ENCODE measurements around a stretch of chr1.

GRCh38 chr1:44542883-44543301 is 131.4 kb downstream of the TMEM53 start:
- PRO-cap: no peak
- RRBS, 2 experiments: 4 to 10% methylated on average over 4 to 6 of the region's 14 CpGs

DNA sequence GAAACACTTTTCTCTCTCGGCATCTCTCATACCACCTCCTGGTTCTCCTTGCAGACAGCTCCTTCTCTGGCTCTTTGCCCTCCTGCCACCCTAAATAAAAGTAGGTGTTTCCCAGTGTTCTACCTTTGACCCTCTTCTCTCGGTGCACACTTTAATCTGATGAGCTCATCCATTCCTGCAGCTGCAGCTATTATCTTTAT is 126.9 kb downstream of the TMEM53 start:
- PRO-cap: no peak
- RRBS, 2 experiments: no CpG with 5 or more reads among the region's 2 CpGs

- PRO-cap: no peak
- RRBS, 2 experiments: no CpG with 5 or more reads among the region's 5 CpGs
Measured at GRCh38 chr1:44679395-44679926, 4.9 kb downstream of the ARMH1 start.

DNA sequence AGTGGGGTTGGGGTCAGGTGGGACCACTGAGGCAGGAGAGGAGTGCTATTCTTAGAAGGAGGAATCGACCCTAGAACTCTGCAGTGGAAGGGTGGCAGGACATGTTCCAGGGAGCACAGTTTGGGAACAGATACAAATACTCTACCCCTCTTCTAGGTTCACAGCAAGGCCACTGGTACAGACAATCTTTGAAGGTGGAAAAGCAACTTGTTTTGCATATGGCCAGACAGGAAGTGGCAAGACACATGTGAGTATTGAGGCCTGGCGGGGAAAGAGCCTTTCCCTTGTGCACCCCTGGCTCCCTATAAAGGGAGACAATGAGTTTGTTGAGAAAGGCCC is 17.7 kb downstream of the KIF2C start:
- PRO-cap: no peak
- RRBS, 2 experiments: no CpG with 5 or more reads among the region's 2 CpGs

GRCh38 chr1:44778832-44779839 is 3.8 kb downstream of the RPS8 start:
- PRO-cap: no peak
- RRBS, 2 experiments: no CpG with 5 or more reads among the region's 10 CpGs

- PRO-cap: no peak
- RRBS, 2 experiments: 3 to 4% methylated on average over 50 of the region's 74 CpGs
Measured at GRCh38 chr1:44783649-44784777, 4.0 kb downstream of the BEST4 start.

DNA sequence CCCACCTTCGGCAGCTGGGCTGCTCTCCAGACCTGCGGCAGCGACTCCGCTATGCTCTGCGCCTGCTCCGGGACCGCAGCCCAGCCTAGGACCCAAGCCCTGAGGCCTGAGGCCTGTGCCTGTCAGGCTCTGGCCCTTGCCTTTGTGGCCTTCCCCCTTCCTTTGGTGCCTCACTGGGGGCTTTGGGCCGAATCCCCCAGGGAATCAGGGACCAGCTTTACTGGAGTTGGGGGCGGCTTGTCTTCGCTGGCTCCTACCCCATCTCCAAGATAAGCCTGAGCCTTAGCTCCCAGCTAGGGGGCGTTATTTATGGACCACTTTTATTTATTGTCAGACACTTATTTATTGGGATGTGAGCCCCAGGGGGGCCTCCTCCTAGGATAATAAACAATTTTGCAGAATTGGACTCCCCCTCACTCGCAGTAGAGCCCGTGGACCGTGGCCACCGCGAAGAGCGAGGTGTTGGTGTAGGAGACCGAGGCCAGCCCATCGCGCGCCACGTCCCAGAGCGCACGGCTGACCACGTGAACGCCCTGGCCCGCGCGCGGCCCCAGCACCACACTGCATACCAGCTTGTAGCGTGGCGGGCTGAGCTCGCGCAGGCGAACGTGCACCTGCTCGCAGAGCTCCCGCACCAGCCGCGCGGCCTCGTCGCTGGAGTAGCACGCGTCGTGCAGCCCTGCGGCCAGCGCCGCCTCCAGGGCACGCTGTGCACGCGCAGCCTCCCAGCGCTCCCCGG is 1.4 kb downstream of the DYNLT4 start:
- PRO-cap: no peak
- RRBS, 2 experiments: 86% methylated on average over 1 of the region's 54 CpGs; no CpG with 5 or more reads in 1 of the 2 experiments

- PRO-cap: unidirectional peak, plus-strand start at chr1:45206036
- RRBS, 2 experiments: 2% methylated on average over 22 of the region's 75 CpGs
Measured at GRCh38 chr1:45205407-45206233, 785 bp downstream of the ZSWIM5 start.

- PRO-cap: no peak
- RRBS, 2 experiments: no CpG with 5 or more reads among the region's 22 CpGs
Measured at GRCh38 chr1:45489981-45490615, 865 bp downstream of the TESK2 start.

DNA sequence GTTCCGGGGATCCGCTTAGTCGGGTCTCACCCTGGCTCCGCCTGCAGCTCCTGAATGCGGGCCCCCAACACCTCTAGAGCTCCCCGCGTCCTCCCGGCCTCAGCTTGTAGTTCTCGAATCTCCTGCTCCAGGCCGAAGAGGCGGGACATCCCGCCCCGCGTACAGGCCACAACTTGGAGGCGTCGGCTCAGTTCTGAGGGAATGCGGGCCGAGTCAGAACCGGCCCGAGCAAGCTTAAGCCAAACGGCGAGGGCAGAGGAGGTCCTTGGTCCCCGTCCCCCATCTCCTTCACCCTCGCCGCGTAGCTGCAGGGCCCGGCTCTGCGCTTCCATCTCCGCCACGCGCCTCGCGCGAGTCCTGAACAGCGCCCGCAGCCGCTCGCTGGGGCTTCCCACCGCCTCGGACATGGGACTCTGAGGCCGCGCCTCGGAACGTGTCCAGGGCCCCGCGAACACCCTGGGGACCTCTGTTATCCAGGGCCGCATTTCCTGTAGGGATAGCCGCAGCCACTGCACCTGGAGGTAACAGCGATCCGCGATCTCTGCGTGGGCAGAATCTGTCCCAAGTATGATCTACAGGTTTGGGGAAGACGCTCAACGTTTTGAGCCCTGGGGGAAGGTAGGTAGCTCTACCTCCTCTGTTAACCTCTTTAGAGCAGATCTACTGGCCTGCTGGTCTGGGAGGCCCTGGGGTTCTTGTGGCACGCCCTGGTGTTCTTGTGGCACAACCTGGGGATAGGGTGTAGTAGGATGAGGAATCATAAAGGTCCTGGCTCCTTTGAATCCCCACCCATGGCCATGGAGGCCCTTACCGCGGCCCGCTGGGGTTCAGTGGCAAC is 710 bp downstream of the CCDC17 start:
- PRO-cap: no peak
- RRBS, 2 experiments: 37 to 54% methylated on average over 7 to 17 of the region's 58 CpGs

- PRO-cap: no peak
- RRBS, 2 experiments: no CpG with 5 or more reads among the region's 1 CpG
Measured at GRCh38 chr1:45914119-45914838, 110.9 kb downstream of the MAST2 start.

GRCh38 chr1:45927131-45927677 is 123.8 kb downstream of the MAST2 start:
- PRO-cap: no peak
- RRBS, 2 experiments: no CpG with 5 or more reads among the region's 16 CpGs

DNA sequence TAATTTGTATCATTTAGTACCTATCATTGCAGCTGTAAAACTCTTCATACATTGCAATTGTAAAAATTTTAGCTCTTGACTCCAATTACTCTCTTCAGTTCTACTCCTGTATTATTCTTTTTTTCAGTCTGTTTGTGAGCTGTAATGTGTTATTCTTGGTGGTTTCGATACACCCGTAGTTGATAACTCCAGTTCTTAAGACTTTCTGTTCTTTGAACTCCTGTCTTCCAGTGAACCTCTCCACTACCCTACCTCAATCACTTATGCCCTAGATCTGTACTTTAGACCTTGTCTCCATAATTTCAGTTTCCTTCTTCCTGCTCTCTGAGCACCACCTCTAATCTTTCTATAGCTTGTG is 159.4 kb downstream of the PIK3R3 start:
- PRO-cap: no peak
- RRBS, 2 experiments: no CpG with 5 or more reads among the region's 2 CpGs

- PRO-cap: no peak
- RRBS, 2 experiments: no CpG with 5 or more reads among the region's 1 CpG
Measured at GRCh38 chr1:45973392-45974256, 158.8 kb downstream of the PIK3R3 start.

GRCh38 chr1:46034436-46035500 is 97.7 kb downstream of the PIK3R3 start:
- PRO-cap: no peak
- RRBS, 2 experiments: no CpG with 5 or more reads among the region's 29 CpGs

DNA sequence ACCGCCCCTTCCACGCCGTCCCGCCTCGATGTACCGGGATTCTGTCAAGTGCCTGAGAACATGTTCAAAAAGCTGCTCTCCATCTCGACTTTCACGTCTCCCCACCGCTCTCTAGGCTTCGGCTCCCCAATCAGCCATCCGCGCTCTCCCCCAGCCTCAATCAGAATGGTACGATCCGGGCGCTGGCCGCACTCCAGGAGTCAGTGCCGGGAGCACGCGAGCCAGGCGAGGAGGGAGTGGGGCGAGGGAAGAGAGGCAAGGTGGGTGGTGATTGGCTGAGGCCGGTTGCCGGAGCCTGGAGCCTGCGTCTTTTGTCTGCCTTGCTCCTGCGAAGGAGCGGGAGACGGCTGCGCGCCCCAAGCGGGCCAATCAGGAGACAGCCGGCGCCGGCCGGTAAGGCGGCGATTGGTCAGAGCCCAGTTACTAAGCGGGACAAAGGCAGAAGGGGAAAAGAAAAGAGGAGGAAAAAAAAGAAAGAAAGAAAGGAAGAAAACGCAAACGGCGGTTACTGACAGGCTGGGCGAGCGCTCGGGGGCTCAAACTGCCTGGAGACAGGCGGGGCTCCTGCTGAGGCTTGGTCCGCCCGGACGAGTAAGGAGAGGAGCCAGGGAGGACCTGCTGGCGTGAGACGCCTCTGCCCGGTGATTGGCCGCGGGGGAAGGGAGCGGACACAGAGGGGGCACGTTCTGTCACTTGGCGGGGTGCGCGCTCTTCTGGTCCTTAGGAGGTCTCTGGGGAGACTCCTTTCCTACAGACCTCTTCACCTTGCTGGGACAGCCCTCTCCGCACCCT is 517 bp upstream of the PIK3R3 start:
- PRO-cap: bidirectional peak, plus-strand start at position 482 of the sequence, minus-strand start at position 205 of the sequence
- RRBS, 2 experiments: 1 to 4% methylated on average over 22 of the region's 58 CpGs

DNA sequence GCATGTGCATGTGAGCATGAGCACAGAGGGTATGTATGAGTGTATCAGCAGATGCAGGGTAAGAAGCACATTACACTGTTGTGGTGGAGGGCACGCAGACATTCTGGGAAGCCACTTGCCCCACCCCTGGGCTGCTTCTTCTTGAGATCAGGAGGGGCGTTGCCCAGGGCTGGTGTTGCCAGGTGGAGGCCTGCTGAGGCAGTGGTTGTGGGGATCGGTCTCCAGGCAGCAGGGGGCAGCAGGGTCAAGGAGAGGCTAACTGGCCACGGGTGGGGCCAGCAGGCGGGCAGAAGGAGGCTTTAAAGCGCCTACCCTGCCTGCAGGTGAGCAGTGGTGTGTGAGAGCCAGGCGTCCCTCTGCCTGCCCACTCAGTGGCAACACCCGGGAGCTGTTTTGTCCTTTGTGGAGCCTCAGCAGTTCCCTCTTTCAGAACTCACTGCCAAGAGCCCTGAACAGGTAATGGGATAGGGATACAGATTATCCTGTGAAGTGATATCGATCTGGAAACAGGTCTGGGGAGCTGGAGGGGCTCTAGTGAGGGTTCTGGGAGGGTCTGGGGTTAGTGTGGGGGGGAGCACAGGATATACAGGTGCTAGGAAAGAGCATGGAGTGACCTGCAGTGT is 4.0 kb upstream of the P3R3URF start:
- PRO-cap: no peak
- RRBS, 2 experiments: no CpG with 5 or more reads among the region's 9 CpGs

- PRO-cap: no peak
- RRBS, 2 experiments: no CpG with 5 or more reads among the region's 12 CpGs
Measured at GRCh38 chr1:46181105-46182236, 5.2 kb upstream of the P3R3URF start.

DNA sequence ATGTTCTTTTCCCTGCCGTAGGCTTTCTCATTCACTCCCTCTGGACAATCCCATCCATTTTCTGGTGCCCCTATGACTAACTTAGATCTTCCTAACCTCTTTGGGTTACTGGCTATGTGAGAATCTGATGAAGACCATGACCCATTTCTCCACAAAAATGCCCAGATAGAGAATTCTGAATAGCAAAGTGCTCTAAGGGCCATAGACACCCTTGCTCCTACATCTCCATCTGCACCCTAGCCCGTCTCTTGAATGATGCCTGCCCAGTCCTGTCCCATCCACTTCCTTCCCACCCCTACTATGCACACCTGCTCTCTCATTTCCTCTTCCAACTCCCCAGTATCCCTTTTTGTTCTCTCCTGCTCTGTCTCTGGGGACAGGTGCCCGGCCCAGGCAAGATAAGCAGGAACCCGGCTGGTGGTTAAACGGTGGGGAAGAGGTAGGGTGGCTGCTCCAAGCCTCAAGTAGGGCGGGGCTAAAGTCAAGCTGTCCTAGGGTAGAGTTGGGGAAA is 10.2 kb downstream of the POMGNT1 start:
- PRO-cap: no peak
- RRBS, 2 experiments: no CpG with 5 or more reads among the region's 6 CpGs

DNA sequence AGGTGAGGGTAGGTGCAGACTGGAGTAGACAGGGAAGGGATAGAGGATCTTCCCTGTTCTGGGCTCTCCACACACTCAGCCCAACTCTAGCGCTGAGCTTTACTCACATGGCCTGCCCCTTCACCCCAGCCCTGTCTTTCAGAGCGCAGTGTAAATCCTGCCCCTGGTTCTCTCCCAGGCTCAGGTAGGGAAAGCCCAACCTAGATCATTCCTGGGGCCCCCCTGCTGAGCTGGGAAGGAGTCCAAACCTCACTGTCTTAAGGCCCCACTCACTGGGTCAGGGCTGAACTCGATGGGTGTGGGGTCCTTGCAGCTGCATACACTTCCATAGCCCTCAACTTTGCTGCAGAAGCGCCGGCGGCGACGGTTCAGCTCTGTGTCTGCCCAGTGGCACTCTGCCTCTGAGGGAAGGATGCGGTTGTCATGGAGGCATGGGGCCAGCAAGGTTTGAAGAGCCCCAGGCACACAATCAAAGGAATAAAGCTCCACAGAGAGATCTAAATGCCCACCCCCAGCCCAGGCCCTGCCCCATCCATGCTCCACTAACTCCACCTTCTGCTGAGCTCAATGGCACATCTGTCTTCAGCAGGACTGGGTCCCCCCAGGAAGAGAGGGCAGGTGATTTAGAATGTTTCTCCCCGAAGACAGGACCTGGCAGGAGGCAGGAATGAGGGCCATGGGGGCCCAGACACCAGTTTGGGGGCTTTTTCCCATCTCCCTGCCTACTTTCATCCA is 4.1 kb downstream of the POMGNT1 start:
- PRO-cap: no peak
- RRBS, 2 experiments: no CpG with 5 or more reads among the region's 10 CpGs

Data from astrocyte (in vitro differentiated cells and primary cell).